MCF 10A (cell line): ENCODE measurements around a stretch of chr16.

GRCh38 chr16:52557210-52557913 lies 10.4 kb upstream of the TOX3 start:
- PRO-cap, result no peak
- RRBS, result no CpG with 5 or more reads among the region's 8 CpGs

DNA sequence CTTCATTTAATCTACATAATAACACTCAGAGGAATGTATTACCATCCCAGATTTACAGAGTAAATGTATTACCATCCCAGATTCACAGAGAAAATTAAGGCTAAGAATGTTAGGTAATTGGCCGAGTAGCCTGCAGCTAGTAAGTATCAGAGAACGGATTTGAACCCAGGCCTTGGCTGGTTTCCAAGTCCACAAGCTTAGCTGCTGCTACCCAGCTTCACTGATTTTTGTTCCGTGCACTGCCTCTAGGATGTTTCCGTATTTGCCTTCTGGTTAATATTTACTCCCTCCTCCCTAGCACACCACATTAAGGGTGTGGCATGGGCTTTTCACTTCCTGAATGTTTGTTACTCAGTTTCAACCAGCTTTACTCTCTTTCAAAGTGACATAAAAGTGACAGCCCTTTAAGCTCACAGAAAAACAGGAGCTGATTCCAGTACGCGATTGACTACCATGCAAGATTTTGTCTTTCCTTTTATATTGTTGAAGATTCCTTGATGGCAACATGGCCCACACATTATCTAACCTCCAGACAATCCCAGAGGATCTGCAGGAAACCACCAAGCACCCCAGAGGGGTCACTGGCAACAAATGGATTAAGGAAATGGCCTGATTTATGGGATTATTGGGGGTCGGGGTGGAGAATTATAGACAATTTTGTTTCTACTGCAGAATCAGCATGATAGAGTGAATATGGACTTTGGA lies 26.7 kb upstream of the TOX3 start:
- PRO-cap, result no peak
- RRBS, result no CpG with 5 or more reads among the region's 7 CpGs

DNA sequence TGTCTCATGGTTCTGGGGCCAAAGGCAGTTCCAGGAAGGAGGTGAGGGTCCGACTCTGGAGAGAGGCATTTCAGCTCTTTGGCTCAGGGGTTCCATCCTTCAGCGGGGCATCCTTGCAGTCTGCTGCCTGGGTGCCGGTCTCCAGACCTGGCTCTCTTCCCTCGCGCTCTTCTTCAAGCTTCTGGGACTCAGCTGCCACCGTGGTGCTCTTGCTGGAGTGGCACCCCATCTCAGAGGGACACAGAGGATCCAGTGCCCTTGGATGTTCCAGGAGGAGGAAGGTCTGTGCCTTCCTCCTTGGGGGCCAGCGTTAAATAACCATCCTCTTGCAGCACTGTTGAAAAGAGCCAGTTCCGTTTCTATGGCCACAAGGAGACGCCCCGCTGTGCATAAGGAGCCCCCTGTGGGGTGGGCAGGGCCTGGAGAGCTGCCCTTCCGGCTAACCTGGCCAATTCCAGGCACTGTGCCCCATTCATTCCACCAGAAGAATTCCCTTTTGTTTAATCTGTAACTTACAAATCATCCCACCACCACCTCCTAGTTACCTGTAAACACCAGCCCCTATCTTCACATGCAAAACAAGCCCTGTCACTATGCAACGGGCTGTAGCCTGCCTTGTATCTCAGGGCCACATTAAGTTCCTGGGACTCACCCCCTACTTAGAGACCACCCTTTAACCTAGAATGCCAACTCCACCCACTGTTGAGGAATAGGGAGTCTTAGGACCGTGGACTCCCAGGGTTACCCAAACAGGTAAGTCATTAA lies 8.6 kb downstream of the CHD9NB start:
- PRO-cap, result no peak
- RRBS, result no CpG with 5 or more reads among the region's 13 CpGs

DNA sequence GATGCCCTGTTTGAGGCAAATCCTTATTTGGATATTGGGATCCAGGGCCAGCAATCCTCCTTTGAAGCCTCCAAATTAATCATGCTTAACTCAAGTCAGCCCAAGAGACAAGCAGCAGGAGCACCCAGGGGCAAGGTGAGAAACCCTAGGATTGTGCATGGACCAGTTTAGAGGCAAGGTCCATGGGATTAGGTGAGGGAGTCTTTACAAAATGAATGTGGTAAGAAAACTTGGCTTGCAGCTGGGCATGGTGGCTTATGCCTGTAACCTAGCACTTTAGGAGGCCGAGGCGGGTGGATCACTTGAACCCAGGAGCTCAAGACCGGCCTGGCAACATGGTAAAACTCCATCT lies 6.6 kb downstream of the CHD9NB start:
- PRO-cap, result no peak
- RRBS, result no CpG with 5 or more reads among the region's 3 CpGs

- PRO-cap, result no peak
- RRBS, result no CpG with 5 or more reads among the region's 7 CpGs
These were observed 7.0 kb downstream of the CHD9 start for GRCh38 chr16:53061542-53062384.

GRCh38 chr16:53307572-53308128 lies 126.6 kb upstream of the RBL2 start:
- PRO-cap, result no peak
- RRBS, result no CpG with 5 or more reads among the region's 8 CpGs

DNA sequence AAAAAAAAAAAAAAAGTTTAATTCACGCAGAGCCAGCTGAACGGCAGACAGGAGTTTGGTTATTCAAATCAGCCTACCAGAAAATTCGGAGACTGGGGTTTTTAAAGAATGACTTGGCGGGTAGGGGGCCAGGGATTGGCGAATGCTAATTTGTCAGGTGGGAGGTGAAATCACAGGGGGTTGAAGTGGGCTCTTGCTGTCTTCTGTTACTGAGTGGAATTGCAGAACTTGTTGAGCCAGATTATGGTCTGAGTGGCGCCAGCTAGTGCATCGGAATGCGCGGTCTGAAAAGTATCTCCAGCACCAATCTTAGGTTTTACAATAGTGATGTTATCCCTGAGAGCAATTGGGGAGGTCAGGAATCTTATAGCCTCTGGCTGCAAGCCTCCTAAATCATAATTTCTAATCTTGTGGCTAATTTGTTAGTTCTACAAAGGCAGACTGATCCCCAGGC lies 800 bp upstream of the RBL2 start:
- PRO-cap, result no peak
- RRBS, result no CpG with 5 or more reads among the region's 9 CpGs

- PRO-cap, result no peak
- RRBS, result no CpG with 5 or more reads among the region's 2 CpGs
These were observed 22.3 kb downstream of the RBL2 start for GRCh38 chr16:53456581-53457027.

DNA sequence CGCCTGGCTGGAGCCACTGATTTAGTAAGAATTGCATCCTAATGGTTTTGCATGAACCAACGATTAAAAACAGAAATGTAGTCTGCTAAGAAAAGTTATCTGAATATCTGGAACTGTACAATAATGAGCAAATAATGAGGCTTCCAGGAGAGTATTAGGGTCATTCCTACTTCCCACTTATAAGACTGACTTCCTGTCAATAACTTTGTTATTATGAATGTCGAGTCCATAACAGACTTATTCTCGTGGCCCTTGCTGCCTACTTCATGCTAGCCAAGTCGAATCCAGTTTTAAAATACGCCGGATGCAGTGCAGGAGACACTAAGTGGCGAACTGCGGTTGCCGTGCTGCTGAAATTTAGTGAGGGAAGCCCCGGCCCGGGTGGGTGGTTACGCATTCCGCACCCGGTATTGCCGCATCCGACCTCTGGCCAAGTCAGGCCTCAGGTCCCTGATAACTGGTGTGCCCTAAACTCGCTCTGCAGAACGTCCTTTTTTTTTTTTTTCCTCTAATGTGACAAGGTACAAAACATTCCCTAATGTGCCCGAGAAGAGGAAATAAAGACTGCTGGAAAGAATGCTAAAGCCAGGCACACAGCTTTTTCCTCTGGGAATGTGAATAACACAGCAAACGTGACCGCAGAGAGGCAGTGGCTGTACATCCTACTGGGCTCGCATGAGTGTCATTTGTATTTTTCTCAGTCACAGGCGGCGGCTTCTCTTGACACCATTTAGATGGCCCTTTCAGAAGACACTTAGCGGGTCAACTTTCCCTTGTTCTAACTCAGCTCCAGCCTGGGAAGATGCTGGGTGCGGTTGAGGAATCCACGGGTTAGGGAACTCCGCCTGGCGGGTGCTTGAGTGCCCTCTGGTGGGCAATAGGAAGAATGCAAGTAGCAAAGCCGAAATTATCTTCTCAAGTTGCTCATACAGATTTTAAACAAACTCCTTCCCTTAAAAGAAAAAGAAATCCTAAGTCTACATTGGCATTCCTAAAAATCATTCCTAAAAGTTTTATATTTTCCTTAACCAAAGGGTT lies 7.1 kb upstream of the AKTIP start:
- PRO-cap, result no peak
- RRBS, result 75% methylated on average over 4 of the region's 31 CpGs

- PRO-cap, result no peak
- RRBS, result no CpG with 5 or more reads among the region's 21 CpGs
These were observed 15.7 kb upstream of the AKTIP start for GRCh38 chr16:53518404-53519360.

DNA sequence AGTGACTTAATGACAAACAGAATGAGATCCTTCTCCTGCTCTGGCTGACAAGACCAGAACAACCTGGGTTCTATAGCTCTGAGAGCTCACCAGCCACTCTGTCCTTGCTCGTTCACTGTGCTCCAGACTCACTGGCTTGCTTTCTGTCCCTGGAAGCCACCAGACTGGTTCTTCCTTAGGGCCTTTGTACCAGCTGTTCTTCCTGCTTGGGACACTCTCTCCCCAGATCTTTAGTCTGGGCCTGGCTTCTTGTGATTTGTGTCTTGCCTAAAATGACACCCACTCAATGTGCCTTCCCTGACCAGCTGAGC lies 76.1 kb downstream of the FTO start:
- PRO-cap, result no peak
- RRBS, result no CpG with 5 or more reads among the region's 1 CpG

GRCh38 chr16:53822907-53823583 lies 119.1 kb downstream of the FTO start:
- PRO-cap, result no peak
- RRBS, result no CpG with 5 or more reads among the region's 7 CpGs

GRCh38 chr16:53949566-53950426 lies 245.8 kb downstream of the FTO start:
- PRO-cap, result no peak
- RRBS, result no CpG with 5 or more reads among the region's 9 CpGs

DNA sequence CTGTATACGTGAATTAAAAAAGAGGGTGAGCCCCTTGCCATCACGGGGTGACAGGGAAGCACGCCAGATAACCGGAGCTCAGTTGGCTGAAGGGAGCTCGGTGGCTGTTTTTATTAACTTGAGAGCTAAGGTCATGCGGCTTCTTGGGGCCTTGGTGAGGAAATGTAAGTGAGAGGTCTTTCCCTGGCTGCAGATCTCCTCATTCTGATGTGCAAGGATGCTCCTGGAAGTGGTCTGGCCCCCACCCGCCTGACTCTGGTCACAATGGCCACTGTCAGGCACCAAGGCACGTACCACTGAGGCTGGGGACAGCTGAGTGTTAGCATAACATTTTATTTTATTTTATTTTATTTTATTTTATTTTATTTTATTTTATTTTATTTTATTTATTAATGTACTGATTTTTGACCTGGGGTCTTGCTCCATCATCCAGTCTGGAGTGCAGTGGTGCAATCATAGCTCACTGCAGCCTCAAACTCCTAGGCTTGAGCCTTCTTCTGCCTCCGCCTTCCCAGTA lies 221.8 kb downstream of the IRX3 start:
- PRO-cap, result no peak
- RRBS, result 97% methylated on average over 4 of the region's 9 CpGs

GRCh38 chr16:54266357-54267048 lies 20.1 kb downstream of the IRX3 start:
- PRO-cap, result no peak
- RRBS, result no CpG with 5 or more reads among the region's 4 CpGs

DNA sequence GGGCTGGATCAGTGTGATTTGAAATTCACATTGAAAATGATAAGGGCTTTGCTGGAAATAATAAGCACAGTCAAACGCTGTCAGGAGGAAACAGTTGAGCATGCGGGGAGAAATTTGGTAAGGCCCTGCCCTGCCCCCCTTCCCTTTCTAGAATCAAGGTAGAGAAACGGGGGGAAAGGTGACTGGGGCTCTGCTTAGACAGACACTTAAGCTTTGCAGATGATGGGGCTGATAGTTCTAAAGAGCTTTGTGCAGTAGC lies 74.3 kb upstream of the IRX3 start:
- PRO-cap, result no peak
- RRBS, result no CpG with 5 or more reads among the region's 3 CpGs

- PRO-cap, result no peak
- RRBS, result no CpG with 5 or more reads among the region's 25 CpGs
These were observed 87.2 kb upstream of the IRX3 start for GRCh38 chr16:54373615-54374374.

- PRO-cap, result no peak
- RRBS, result no CpG with 5 or more reads among the region's 7 CpGs
These were observed 56.7 kb upstream of the IRX5 start for GRCh38 chr16:54873920-54874371.

DNA sequence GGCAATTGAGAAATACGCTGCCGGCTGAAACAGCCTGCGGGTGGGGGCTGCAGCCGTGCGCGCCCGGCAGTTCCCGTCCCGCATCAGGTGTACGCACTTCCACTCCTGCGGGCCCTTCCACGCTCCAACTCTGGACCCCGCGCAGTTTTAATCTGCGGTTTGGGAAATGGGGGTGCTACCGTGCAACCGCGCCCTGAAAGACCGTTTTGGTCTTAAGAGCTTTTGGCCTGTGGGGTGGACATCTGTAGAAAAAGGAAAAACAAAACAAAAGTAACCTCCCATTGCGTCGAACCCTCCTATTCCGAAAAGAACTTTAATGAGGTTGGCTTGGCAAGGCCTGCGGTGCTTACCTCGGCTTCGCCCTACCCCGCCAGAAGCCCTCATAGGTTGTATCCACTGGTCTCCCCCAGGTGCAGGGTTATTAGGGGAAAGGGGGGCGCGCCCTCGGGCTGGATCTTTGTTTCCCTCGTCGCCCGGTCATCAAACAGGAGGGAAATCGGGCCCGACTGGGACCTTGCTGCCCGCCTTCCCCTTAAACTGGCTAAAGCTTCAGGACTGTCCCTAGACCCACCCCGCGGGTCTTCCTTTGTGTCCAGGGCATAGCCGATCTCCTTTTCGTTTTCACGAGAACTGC lies 7.3 kb downstream of the IRX5 start:
- PRO-cap, result no peak
- RRBS, result 90% methylated on average over 7 of the region's 40 CpGs

GRCh38 chr16:55485042-55485917 lies 6.3 kb downstream of the MMP2 start:
- PRO-cap, result no peak
- RRBS, result no CpG with 5 or more reads among the region's 15 CpGs